Kidney (tissue), 2 donors: Measurements from ENCODE around the genes ARL16 and RAC3.

GRCh38 chr17:81487716-81488256 lies 24.8 kb downstream of the ACTG1 start:
- PRO-cap: bidirectional peak, plus-strand start at chr17:81488105, minus-strand start at chr17:81487974
- RRBS: 3% methylated on average over 46 of the region's 76 CpGs

GRCh38 chr17:81491233-81491605 lies 21.4 kb downstream of the ACTG1 start:
- PRO-cap: unidirectional peak, plus-strand start at chr17:81491425
- RRBS: no CpG with 5 or more reads among the region's 5 CpGs

- PRO-cap: no peak
- RRBS: no CpG with 5 or more reads among the region's 6 CpGs
Measured at GRCh38 chr17:81494844-81495549, 17.6 kb downstream of the ACTG1 start.

- PRO-cap: bidirectional peak, plus-strand start at chr17:81515062, minus-strand start at chr17:81514823; bidirectional peak, plus-strand start at chr17:81515429, minus-strand start at chr17:81515393
- RRBS: 4% methylated on average over 4 of the region's 42 CpGs
Measured at GRCh38 chr17:81514989-81515531, 2.5 kb upstream of the ACTG1 start.

GRCh38 chr17:81550889-81551338 lies 1.2 kb downstream of the FAAP100 start:
- PRO-cap: no peak
- RRBS: 85% methylated on average over 1 of the region's 18 CpGs

GRCh38 chr17:81553210-81553986 lies 1.2 kb upstream of the FAAP100 start:
- PRO-cap: bidirectional peak, plus-strand start at chr17:81553232, minus-strand start at chr17:81553155
- RRBS: 0% methylated on average over 2 of the region's 25 CpGs

- PRO-cap: bidirectional peak, plus-strand start at chr17:81683984, minus-strand start at chr17:81683763
- RRBS: 2% methylated on average over 28 of the region's 73 CpGs
Measured at GRCh38 chr17:81683026-81683894, at the start of gene ARL16. ARL16 (minus strand) TSS chr17:81683797.

DNA sequence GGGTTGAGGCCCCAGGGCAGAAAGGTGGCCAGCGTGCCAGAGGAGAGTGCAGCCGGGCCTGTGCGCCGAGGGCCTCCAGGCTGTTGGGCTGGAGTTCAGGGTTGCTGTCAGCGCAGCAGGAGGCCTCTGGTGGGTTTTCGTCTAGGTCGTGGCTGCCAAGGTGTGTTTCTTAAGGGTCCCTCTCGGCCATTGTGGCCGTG lies 5.3 kb downstream of the HGS start:
- PRO-cap: no peak
- RRBS: 93% methylated on average over 2 of the region's 9 CpGs

- PRO-cap: no peak
- RRBS: 96% methylated on average over 4 of the region's 11 CpGs
Measured at GRCh38 chr17:81696024-81696406, 7.2 kb upstream of the MRPL12 start.

DNA sequence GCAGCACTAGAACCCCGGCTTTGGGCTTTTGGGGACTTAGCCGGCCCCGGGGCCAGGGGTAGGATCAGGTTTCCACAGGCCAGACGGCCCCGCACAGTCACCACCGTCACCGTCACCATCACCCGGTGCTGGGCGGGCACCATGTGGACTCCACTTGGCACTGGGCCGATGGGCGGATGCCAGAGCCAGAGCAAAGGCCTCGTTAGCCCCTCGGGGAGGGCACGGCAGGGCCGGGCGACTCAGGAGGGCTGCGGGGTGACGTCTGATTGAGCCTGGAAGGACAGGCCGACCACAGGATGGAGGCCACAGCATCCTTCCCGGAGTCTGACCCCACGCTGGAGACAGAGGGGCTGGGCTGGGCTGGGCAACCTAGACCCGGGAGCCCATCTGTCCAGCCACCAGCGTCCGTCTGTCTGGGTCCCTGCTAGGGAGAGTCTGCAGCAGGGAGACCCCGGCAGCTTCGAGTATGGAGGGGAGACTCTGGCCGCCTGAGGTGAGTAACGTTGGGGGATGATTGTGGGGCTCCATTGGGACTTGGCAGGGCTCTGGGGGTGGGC lies 22.4 kb downstream of the SLC25A10 start:
- PRO-cap: no peak
- RRBS: 51% methylated on average over 21 of the region's 28 CpGs

GRCh38 chr17:81841266-81842047 lies 6.6 kb upstream of the PPP1R27 start:
- PRO-cap: no peak
- RRBS: 79% methylated on average over 23 of the region's 37 CpGs

DNA sequence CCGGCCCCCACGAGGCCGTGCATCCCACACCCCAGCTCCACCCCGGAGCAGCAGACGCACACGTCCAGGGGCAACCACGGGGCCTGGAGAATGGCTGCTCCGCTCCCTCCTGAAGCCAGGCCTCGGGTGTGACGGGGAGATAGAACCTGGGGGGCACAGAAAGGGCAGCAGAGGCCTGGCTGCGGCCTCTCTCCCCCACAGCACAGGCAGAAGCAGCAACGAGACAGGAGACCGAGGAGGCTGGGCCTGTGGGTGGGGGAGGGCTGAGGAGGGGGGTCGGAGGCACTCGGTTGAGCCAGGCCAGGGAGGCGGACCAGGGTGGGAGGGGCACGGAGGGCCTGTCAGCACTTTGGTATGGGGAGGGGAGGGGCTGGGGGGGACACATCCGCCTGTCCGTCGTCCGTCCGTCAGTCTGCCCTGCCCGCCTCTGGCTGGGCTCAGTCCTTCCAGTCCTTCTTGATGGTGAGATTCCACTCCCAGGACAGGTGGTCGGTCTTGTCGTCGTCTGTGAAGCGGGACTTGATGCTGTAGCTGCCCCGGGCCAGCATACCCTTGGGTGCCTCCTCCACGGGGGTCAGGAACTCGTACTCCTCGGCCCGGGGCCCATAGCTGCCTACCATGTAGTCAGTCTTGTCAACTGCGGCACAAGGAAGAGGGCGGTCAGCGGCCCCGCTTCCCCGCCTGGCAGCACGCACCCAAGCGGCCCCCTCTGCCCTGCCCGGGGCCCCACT lies 2.5 kb downstream of the ARHGDIA start:
- PRO-cap: bidirectional peak, plus-strand start at position 221 of the sequence, minus-strand start at position 48 of the sequence
- RRBS: 52% methylated on average over 12 of the region's 40 CpGs

- PRO-cap: no peak
- RRBS: 80% methylated on average over 3 of the region's 10 CpGs
Measured at GRCh38 chr17:81920368-81920906, 2.5 kb upstream of the SIRT7 start.

- PRO-cap: no peak
- RRBS: 12% methylated on average over 18 of the region's 48 CpGs
Measured at GRCh38 chr17:82003492-82004293, 19.0 kb downstream of the CENPX start.

DNA sequence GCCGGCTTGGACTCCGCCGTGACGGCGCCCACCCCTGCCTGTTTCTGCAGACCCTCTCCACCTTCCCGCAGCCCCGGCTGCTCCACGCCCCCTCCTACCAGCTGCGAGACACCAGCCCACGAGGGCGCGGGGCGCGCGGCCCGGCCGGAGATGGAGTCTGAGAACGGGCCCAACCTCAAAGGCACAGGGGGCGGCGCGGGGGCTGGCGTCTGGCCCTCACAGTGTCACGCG lies 222 bp downstream of the CENPX start:
- PRO-cap: no peak
- RRBS: 1% methylated on average over 18 of the region's 24 CpGs

DNA sequence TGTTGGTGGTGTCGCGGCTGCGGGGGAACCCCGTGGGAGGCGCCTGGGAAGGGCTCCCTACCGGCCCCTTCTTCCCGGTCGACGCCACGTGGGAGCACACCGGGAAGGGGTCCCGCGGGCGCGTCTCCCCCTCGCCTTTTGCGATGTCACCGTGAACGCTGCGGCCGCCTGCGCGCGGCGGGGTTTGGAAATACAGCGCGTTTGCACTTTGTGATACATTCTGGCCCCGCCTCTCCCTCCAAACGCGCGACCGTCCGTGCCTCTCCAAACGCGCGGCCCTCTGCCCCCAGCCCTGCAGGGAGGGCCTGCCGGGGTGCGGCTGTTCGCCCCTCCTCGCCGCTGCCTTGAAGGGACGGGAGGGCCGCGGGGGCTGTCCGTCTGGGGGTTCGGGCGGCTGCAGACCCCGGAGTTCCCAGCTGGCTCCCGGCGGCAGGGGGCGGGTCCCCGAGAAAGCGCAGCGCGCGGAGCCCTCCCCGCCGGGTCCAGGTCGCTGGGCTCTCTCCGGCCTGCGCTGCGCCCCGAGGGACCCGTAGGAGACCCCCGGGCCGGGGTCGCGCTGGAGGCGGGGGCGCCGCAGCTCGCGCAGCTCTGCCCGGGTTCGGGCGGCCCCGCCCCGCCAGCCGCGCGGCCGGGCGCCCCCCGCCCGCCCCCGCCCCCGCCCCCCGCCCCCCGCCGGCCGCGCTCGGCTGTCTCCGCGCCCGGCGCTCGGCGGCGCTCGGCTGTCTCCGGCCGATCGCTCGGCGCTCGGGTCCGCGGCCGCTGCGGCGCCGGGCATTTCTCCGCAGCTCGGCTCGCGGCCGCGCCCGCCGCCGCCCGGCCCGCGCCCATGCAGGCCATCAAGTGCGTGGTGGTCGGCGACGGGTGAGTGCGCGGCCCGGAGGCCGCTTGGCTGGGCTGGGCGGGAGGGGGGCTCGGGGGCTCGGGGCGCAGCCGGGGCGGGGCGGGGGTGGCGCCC lies at the start of gene RAC3:
RAC3 (plus strand) TSS at position 743 of the 955 bp plus-strand sequence.
- PRO-cap: unidirectional peak, plus-strand start at position 736 of the sequence
- RRBS: 2% methylated on average over 88 of the region's 141 CpGs

- PRO-cap: no peak
- RRBS: 62% methylated on average over 3 of the region's 44 CpGs
Measured at GRCh38 chr17:82033706-82034884, 2.6 kb downstream of the RAC3 start.

- PRO-cap: no peak
- RRBS: 79% methylated on average over 4 of the region's 36 CpGs
Measured at GRCh38 chr17:82055255-82056467, 4.0 kb downstream of the GPS1 start.

GRCh38 chr17:82059706-82060228 lies 5.8 kb downstream of the DUS1L start:
- PRO-cap: no peak
- RRBS: no CpG with 5 or more reads among the region's 17 CpGs

GRCh38 chr17:82089438-82089945 lies 8.5 kb downstream of the FASN start:
- PRO-cap: no peak
- RRBS: no CpG with 5 or more reads among the region's 21 CpGs